SUDHL5 (cell line): ENCODE measurements around the genes DNAJC6 and INSL5.

GRCh38 chr1:64870641-64870864 lies 95.8 kb downstream of the JAK1 start:
- PRO-cap, result no peak

DNA sequence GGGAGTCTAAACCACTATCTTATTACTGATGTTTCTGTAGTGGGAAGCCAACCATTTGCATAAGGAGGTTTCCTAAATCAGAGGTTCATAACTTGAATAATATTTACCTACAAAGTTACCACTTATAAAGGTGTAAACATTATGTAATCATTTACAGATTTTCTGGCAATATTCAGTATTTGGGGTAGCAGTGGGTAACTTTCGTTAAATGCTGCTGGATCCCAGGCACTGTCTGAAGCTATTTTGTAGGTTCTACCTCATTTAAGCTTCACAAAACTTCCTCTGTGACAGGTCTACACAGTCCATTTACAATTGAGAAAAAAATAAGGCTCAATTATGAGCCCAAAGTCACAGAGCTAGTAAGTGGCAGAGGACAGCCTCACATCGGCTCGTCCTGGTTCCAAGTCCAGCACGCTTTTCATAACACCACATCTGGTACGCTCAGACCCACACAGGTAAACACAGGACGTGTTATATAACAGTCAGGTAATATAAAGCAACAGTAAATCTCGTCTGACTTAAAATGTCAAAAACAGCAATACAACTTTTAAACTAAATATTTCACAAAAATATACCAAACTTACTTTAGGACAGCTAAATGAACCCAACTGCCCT lies 13.2 kb downstream of the JAK1 start:
- PRO-cap, result no peak

DNA sequence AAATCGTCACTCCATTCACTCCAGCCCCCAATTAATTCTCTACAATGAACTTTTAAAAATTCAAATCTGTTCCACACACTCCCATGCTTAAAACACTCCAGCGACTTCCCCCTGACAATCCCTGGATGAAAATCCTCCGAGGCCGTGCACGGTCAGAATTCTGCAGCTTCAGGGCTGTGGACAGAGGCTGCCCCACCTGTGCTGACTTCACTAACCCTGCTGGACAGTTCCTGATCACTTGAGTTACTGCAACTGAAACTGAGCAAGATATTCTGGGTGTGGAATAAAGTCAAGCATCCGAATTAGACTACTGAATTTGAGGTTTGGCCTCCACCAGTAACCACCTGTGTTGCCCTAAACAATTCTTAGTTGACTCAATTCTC lies 1.0 kb upstream of the JAK1 start:
- PRO-cap, result no peak

- PRO-cap, result no peak
Observed at GRCh38 chr1:65020894-65021615, 54.7 kb upstream of the JAK1 start.

DNA sequence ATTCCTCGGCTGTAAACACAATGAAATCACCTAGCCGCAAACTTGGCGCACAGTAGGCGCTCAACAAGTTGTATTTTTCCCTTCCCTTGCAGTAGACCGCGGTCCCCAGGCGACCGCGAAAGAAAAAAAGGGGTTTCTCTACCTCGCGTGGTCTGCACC lies 862 bp upstream of the AK4 start:
- PRO-cap, result no peak

GRCh38 chr1:65150549-65150952 lies 2.5 kb downstream of the AK4 start:
- PRO-cap, result no peak

DNA sequence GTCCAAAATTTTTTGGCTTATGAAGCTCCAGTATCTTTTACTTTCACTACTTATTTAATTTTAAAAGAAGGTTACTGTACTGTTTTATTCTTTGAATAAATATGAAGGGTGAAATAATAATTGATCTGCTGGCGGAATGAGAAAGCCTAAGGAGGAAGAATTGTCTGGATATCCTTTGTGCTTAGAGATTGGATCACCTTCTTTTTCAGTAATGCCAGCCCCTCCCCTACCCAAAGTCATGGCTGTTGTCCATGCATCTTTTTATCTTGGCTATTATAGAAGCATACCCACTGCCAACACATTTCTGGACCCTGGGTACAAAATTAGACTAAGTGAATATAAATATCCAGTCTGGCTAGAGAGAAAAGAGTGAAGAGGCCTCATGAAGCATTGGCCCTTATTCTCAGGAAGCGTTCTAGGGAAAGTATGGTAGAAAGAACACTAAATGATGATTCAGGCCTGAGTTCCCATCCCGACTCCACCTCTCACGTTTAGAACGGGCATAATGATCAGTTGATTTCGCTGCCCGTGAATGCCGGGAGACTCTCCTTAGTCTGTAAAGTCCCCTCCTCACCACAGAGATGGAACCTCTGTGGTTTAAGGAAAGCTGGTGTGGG lies 28.1 kb downstream of the AK4 start:
- PRO-cap, result no peak

DNA sequence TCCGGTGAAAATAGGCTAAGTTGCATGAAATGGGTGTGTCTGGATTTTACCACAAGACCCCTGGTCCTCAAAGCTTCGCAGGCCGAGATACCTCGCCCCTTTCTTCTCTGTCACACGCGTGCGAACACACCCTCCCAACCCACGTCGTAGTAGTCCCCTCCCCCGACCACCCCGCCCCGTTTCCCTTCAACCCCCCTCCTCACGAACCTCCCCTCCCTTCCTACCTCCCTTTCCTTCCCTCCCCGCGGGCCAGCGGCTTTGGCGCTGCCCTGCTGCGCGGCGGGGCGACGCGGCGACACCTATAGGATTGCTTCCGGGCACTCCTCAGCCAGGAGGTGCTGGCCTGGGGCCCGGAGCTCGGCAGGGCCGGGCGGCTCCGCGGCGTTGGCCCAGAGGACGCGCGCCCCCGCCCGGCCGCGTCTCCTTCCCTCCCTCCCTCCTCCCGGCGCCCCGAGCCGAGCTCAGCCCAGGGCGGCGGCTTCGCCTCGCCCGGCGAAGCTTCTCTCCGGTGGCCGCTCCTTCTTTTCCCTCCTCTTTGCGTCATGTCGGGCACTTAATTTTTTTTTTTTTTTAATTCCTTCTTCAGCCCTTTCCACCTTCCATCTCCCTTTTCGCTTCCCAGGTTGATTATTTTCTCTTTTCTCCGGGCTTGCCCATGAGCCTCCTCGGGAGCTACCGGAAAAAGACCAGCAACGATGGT lies at the start of gene DNAJC6:
Gene DNAJC6 (plus strand): TSS at position 453 of the 700 bp plus-strand sequence.
- PRO-cap, result no peak

DNA sequence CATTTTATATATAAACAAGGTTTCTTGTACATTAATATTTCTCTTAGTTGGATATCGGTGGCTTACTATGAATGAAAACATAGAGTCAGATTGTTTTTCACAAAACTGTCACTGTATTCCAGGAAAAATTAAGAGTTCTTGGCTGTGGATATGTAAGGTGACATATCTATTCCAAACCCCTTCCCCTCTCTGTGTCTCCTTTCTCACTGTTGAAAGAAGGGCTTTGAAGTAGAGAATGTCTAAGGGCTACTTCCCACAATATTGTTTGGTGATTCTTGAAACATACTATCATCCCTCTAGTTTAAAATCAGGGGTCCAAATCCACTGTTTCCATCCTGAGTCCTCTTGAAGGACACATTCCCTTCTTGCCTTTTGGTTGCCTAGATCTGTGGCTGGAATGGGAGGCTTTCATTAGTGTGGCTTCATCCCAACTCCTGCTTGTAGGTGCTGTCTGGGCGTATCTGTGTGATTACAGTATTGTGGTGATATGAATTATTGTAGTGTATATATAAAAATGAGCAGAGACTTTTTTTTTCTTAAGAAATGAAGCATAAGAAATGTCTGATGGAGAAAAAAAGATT lies 7.8 kb downstream of the LEPR start:
- PRO-cap, result no peak

GRCh38 chr1:65469087-65469623 lies 48.7 kb downstream of the LEPR start:
- PRO-cap, result no peak

- PRO-cap, result no peak
Observed at GRCh38 chr1:65476011-65476852, 55.8 kb downstream of the LEPR start.

DNA sequence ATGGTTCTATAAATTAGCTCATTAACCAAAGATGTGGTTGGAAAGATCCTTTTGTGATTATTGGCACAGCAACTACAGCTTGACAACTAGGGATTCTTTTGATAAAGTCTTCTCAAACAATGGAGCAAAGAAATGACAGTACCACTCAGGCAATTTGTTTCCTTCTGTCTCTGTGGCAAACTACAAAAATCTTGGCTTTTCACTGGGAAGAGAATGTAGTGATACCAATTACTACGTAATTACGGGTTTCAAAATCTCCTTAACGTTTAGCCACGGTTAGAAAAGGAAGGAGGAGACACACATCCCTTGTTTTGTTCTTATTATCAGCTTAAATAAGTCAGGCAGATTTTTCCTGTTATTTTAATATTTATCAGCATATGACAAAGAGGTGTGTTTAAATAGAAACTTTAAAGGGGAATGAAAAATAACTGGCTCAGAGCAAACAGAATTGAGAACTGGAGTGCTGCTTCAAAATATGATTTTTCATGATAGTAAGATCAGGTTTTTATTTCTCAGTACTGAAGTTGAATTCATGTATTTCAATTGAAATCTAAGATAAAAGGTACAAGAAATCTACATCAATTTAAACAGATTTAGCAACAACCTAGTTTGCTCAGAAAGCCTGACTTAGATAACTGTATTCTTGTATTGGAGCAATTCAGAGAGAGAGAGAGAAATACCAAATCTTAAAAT lies 266.3 kb upstream of the SGIP1 start:
- PRO-cap, result no peak

GRCh38 chr1:66270280-66270835 lies 263.6 kb upstream of the SGIP1 start:
- PRO-cap, result no peak

DNA sequence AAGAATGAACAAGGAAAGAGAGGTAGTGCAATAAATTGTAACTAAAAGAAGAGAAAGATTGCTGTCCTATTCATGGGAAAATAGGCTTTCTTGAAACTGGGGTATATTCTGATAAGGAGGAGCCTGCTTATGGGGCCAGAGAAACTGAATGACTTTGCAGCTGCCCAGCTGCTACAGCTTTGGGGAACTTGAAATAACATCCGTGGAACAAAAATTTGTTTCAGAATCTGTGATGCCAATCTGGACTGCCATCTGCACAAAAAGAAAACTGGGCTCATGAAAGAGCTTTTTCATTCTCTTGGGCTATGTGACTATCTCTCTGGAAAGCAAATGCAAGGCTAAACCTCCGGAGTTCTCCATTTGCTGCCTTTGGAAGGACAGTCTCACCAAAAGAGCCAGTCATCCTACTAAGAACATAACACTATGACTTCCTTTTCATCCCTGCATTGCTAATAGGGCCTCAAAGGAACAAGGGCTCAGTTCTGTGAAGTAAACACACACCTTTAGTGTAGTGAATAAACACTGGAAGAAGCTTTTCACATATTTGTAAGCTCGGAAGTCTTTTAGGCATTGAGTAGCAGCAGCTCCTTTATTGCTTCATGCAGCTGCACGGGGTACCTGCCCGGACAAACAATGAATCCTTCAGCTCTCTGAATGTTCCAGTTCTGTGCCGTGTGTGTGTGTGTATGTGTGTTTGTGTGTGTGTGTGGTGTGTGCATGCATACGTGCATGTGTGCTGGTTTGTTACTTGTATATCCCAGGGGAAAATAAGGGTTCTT lies 255.6 kb upstream of the SGIP1 start:
- PRO-cap, result unidirectional peak, plus-strand start at position 223 of the sequence

GRCh38 chr1:66369808-66370232 lies 164.1 kb upstream of the SGIP1 start:
- PRO-cap, result no peak

DNA sequence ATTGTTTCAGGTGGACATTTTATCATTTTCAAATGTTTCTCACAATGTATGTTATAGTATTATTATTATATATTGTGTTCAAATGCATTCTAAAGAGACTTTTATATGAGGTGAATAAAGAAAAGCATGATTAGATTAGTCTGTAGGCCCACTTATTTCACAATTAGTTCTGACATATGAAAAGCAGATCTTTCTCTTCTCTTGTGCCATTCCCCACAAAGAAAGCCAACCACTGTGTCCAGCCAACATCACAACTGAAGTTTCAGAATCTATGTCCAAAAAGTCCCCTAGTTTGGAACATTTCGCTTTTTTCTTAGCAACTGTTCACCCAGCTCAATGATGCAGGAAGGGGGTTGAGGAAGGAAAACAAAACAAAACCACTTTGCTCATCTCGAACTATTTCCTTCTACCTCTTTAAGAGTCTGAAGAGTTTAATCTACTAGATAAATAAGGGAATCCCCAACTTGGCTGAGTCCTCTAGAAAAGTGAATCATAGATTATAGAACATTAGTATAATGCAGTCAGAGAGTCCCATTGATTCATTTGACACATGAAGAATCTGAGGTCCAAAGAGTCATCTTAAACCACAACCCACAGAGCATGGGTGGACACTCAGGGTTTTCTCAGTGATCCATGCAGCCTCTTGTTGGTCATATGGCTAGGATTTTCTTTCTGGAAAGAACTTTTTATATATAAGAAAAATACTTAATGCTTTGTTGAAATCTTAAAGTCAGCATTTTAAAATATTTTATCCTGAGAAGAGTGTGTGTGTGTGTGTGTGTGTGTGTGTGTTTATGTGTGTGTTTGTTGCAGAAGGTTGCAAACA lies 159.3 kb upstream of the SGIP1 start:
- PRO-cap, result no peak

DNA sequence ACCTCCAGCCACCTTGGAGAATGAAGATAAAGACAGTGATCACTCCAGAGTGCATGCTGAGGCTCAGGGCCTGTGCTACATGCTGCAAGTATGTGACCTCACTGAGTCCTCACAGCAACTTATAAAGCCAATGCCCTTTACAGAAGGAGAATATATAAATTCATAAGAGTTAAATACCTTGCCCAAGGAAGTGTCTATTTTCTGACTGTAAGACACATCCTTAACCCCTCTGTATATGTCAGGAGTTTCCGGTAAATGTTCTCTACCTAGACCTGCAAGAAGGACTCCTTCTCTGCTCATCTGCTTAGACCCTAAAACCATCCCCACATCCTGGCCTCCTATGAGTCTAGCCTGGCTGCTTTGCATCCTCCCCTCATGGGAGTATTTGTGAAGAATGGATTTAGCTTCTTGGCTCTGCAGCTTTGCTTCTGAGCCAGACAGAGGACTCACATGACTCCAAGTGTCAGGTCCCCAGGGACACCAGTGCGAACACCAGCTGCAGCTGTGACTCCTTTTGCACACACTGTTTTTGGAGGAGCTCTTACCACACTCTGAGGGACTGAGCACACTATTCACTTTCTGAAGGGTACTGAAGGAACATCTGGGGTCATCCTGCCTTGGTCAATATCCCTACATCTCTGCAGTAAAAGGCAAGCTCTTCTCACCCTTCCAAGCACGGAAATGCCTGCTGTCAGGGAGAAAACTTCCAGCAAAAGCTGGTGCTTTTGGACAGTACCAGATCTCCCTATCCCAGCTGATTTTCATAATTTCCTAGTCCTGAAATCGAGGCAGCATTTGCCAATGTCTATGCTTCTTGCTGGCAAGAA lies 131.8 kb upstream of the SGIP1 start:
- PRO-cap, result unidirectional peak, minus-strand start at position 22 of the sequence; bidirectional peak, plus-strand start at position 571 of the sequence, minus-strand start at position 313 of the sequence

DNA sequence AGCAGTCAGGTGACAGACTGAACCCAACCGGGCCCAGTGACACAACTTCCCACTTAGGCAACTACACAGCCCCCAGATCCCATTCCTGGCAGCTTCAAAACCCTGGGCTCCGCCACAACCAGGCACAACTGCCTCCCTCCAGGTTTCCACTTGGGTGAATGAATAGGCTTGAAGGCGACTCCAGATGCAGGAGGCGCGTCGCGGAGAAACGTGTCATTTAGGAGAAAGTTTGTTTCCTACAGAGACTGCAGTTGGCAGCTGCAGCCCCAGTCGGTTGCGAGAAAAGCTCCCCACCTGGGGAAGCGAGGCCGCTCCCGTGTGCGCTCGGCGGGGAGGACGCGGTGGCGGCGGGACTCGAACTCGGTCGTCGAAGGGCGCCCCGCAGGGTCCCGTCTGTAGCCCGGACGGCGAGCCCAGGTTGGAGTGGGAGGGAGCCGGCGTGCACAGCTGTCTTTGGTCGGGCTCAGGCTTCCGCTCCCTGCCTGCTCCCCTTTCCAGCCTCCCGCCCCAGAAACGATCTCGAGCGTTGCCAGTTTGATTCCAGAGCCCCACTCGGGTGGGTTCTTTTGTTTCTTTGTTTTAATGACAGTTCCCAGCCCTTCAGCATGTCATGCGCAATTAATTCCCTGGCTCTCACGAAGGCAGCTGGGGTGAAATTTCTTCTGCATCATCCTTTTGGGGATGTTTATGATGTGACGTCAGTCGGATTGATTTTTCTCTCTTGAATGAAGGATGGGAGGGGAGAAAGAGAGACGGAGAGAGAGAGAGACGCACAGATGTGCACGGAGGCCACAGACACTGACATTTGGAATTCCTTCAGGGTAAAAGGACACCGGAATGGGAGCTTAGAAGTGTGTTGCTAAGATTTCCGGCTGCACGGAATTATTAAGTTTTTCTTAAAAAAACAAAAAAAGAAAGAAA lies 841 bp upstream of the SGIP1 start:
- PRO-cap, result no peak

DNA sequence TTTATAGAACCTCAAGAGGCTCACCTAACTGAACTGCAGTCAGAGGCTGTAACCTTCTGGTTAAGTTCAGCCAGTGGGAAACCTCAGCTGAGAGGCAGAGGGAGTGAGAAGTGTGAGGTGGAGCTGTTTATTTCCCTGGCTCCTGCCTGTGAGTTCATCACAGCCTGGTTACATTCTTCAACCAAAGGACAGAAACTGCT lies 22.1 kb downstream of the DYNLT5 start:
- PRO-cap, result no peak

GRCh38 chr1:66801185-66801448 lies at the start of gene INSL5:
Gene INSL5, minus strand, starts transcription at chr1:66801276.
- PRO-cap, result no peak